Pericardium fibroblast (primary cell): ENCODE data around the genes ABL1, FIBCD1, PLPP7 and POMT1.

GRCh38 chr9:130834332-130835667, at the start of gene ABL1:
Gene ABL1, plus strand, starts transcription at chr9:130835254.
- RAMPAGE, long total RNA: no peak

DNA sequence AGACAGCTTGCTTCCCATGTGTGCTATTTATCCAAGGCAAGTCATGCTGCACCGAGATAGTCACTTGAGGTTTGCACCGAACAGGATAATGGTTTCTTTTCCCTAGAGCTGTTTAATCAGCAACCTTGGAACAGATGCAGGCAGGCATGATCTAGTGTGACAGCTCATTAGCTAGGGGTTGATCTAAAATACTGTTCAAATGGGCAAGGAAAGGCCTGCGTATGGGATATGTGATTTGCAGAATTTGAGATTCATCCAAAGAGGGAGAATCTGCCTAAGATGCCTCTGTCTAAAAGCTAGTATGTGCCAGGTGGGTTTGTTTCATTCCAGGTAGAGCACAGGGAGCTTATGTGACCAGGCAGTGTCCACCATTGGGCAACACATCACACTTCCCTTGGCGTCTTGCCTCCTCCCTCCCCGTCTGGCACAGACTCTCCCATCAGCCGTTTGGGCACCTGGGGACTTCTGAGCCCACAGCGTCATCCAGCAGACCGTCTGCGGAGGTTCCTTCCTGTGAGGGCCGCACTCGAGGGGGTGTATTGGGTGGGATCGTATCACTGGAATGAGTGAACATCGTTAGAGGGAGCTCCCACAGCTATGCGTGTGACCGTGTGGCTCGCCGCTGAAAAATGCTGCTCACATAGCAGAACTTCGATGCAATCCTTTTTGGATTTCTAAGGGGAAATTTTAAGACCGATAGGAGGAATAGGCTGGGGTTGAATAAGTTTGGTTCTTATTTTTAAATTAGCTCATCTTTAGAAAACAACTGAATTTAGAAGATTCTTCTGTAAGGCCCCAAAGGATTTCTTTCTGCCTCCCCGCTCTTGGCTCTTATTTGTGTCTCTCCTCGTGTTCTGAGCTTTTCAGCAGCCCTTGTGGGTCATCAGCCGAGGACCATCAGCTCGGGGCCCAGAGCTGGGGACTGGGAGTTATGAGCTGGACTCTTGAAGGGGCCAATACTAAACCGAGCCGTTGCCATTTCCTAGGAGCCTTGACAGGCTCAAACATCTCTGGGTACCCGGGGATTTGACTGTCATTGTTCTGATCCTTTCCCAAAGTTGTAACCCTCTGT, 23.3 kb downstream of the ABL1 start:
- RAMPAGE, long total RNA: no peak

GRCh38 chr9:130898916-130899413, 2.4 kb upstream of the QRFP start:
- RAMPAGE, long total RNA: no peak

DNA sequence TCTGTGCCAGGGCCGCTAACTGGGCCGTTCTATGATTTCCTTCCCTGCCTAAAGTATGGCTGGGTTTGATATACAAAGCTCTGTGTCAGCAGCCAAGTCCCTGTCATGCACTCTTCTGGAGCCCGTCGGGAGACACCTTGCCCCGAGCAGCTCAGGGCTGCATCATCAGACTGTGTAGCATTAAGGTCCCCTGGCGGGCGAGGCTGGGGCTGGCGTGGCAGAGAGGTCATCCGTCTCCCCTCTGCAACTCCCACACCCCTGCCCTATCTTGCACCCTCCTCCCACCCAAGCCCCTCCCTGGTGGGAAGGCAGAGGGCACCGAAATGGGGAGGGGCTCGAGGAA, 6.3 kb downstream of the FIBCD1 start:
- RAMPAGE, long total RNA: no peak

- RAMPAGE, long total RNA: no peak
These were observed at the start of gene FIBCD1 for GRCh38 chr9:130938321-130939523. Gene FIBCD1, minus strand, starts transcription at chr9:130939247.

DNA sequence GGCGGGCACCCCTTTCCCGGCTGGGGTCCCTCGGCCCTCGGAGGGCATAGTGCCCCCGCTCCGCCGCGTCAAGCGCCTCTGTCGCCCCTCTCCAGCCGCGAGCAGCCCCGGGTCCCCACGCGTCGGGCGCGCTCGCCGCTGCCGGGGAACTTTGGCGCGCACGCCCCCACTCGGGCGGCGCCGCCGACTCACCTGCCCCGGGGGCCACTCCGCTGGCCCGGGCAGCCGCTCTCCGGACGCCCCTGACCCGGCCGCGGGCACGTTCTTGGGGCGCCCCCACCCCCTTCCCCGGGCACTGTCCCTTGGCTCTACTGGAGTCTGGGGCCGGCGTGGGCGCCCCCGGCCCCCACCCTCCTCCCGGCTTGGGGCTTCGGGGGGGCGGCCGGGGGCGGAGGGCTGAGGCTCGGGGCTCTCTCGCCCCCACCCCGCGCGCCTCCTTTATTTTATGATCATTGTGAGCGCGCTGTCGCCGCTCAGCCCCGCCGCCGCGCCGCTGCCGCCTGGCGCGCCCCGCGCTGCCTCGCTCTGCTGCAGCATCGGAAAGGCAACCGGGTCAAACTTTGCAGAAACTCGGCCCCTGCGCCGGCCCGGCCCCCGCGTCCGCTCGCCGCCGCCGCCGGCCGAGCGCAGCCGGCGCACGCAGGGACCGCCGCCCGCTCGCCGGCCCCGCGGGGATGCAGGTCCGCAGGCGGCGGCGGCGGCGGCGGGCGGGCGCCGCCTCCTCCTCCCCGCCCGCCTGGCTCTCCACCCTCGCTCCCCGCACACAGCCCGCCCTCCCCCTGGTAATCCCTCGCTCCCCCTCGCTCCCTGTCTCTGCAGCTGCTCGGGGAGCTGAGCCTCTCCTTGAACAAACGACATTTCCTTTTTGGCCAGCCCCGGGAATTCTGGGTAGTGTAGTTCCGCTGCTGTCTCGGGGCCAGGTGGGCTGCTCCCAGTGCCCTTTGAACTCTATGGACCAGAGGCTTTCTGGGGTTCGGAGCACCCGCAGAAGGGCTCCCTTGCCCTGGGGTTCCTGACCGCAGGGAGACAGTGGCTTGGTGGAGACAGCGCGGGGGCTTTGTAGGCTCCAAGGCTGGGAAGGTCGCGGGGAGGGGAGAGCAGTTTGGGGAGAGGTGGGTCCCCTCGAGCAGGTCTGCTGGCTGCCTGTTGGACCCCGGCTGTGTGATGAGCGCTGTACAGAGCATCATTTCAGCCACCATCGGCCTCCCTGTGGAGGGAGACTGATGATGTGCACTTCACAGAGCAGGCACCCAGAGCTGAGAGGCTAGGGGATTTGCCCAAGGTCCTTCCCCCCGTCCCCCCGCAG, 1.5 kb upstream of the FAM78A start:
- RAMPAGE, long total RNA: no peak

- RAMPAGE, long total RNA: start-site peak on the plus strand at chr9:131289698-131289747, 44 and 16 reads in 2 replicates
These were observed at the start of gene PLPP7 for GRCh38 chr9:131288799-131290029. Gene PLPP7, plus strand, starts transcription at chr9:131289723.

DNA sequence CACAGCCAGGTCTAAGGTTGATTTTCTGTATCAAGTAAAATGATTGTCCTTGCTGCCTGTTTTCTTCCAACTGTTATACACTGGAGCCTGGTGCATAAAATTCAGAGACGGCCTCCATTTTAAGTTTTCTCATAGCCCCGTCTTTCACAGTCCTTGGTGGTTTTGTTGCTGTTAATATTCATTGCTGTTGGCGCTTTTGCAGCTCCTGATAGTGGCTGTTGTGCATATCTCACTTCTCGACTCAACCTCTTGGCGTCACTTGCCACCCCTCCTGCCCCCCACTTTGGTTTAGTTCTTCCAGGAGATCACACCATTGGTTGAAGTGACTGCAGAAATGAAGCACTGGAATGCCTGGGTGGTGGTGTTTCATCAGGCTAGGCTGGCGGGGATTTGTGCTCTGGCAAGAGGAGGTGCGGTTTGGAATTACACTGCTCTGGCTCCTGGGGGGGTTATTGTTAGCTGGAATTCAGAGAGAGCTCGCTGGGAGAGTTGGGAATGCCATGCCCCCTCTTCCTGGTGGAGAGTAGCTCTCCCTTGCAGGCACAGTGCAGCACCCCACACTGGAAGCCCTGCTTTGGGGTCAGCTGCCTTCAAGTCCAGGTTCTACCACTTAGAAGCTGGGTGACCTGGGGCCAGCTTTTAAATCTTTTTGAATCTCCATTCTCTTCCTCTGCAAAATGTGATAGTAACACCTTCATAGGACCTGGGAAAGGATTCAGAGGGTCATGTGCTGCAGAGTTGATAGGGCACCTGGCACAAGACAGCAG, 11.6 kb downstream of the PRRC2B start:
- RAMPAGE, long total RNA: no peak

DNA sequence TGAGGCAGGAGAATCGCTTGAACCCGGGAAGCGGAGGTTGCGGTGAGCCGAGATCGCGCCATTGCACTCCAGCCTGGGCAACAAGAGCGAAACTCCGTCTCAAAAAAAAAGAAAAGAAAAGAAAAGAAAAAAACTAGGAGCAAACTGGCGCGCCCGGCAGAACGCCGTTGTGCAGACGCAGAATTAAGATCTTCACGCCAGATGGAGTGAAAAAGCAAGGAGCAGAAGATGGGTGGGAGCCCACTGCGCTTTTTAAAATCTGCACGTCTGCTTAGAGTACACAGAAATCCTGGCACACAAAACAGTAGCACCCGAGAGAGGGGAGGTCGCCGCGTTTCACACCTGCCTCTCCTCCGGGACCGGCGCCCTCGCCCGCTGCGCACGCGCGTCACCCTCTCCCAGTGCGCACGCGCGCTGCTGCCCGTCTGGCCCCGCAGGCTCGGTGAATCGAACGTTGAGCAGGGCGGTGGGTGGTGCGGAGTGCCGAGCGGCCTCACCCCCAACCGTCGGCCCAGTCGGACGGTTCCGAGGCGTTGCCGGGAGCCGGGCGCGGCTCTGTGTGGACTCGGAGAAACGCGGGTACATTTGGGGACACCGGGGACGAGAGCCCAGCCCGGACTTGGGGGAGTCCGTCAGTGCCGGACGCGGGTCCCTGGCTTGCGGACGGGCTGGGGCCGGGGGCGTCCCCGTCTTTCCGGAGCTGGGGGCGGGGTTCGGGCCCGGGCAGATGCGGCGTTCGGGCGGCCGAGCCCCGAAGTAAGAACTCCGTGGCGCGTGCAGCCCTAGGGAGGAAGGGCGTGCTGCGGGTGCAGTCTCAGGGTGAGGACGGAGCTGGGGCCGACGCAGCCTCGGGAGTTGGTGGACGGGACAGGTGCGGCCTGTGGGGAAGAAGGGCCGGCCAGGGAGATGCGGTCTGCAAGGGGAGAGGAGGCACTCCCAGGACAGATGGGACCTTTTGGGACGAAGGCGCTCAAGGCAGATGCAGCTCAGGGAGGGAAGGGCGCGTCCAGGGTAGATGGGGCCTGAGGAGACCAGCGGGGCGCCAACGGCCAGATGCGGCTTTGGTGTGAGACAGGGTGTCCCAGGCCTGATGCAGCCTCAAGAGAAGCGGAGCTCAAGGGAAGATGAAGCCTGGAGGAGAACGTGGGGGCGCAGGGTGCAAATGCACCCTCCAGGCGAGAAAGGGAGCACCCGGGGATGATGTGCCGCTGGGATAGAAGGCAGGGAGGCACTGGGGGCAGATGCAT, at the start of gene POMT1:
Gene POMT1 (plus strand): TSS at position 424 of the 1,247 bp plus-strand sequence.
- RAMPAGE, long total RNA: start-site peak on the plus strand centred at position 497 of the sequence, 49 bp wide, 75 and 20 reads in 2 replicates

DNA sequence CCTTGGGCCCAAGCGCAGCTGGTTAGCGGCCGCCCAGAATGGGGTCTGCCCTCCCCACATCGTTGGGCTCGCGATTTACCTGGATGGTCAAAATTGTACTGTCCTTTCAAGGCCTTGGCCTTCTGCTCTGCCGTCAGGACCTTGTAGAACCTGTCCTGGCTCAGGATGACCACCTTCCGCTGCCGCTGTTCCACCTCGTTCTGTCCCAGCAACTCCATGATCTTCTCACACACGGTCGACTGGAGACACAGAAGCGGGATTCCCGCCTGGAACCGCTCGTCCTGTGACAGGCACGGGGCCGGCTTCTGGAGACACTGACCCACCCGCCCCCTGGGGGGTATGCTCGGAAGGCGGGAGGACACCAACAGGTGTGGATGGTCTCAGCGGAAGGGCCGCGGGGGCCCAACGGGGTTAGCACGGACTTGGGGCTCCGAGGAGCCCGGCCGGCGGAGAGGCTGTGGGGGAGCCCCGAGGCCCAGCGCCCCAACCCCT, 610 bp downstream of the UCK1 start:
- RAMPAGE, long total RNA: no peak

GRCh38 chr9:131554775-131555226, 9.5 kb downstream of the PRRT1B start:
- RAMPAGE, long total RNA: no peak

DNA sequence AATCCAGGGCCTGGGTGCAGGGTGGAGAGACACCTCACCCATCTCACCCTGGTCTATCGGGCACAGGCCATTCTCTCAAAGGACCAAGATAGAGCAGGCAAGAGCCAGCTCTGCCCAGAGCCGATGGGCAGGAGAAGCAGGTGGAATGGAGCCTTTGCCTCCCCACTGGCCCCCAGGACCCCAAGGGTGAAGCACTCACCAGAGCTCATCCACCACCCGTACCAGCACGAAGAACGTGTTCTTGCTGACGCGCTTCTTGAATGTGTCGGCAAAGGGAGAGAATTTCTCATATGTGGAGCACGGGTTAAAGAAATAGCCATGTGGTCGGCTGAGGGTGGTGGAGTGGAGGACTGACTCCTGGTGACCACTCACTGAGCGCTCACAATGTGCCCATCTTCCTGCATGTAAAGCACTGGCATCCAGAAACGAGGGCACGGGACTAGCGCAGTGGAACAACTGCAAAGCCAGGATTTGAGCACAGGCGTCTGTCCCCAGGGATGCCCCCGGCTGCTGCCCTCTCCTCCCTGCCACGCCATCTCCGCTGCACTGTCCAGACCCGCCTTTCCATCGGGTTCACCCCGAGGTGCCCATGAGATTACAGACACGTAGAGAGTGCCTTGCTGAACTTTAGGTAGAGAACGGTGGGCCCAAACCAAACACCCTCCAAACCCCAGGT, 44.5 kb downstream of the PRRT1B start:
- RAMPAGE, long total RNA: no peak

GRCh38 chr9:131628487-131629568, 83.5 kb downstream of the PRRT1B start:
- RAMPAGE, long total RNA: no peak

DNA sequence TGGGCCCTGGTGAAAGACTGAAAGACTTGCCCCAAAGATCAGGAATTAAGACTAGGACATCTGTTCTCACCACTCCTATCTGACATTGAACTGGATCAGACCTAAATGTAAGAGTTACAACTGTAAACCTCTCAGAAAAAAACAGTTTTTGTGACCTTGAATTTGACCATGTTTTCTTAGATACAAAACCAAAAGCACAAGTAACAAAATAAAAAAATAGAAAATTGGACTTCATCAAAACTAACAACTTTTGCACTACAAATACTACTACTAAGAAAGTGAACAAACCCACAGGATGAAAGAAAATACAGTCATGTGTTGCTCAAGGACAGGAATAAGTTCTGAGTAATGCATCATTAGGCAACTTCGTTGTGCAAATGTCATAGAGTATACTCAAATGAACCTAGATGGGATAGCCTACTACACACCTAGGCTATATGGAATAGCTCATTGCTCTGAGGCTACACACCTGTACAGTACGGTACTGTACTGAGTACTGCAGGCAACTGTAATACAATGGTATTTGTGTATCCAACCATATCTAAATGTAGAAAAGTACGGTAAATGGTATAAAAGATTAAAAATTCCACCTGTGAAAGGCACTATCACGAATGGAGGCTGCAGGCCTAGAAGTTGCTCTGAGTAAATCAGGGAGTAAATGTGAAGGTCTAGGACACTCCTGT, 88.3 kb downstream of the RAPGEF1 start:
- RAMPAGE, long total RNA: no peak

- RAMPAGE, long total RNA: no peak
These were observed 78.0 kb downstream of the RAPGEF1 start for GRCh38 chr9:131661898-131662322.

DNA sequence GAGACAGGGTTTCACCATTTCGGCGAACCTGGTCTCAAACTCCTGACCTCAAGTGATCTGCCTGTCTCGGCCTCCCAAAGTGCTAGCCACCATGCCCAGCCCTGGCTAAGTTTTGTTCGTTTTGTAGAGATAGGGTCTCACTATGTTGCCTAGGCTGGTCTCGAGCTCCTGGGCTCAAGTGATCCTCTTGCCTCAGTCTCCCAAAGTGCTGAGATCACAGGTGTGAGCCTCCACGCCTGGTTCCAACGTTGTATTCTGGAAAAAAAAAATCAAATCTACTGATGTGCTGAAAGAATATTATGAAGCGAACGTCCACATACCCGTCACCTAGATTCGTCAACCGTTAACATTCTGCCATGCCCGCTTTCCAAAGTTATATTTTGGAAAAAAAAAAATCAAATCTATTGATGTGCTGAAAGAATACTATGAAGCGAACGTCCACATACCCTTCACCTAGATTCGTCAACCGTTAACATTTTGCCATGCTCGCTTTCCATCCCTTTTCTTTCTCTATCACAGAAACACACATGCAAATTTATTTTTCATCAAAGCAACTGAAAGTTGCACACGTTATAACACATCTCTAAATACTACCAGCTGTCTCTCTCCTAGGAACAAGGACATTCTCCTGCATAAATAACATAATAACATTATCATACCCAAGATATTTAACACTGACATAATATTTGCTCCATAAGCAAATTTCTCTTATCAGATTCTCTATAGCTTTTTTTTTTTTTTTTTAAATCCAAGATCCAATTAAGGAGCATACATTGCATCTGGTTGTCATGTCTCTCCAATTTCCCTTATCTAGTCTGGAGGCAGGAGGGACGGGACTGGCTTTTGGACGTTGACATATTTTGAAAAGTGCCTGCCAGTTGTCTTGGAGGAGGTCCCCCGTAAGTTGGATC, 76.9 kb downstream of the RAPGEF1 start:
- RAMPAGE, long total RNA: no peak

- RAMPAGE, long total RNA: no peak
These were observed 72.4 kb downstream of the RAPGEF1 start for GRCh38 chr9:131667344-131668029.

DNA sequence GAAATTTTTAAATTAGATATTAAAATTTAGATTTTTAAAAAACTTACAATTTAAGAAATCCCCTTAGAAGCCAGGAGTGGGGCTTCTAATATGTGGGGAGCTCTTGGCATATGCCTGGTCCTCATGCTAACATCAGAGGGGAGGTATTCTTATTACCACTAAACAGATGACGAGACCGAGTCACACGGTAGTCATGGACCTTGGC, 71.6 kb downstream of the RAPGEF1 start:
- RAMPAGE, long total RNA: no peak

GRCh38 chr9:131672257-131673015, 67.4 kb downstream of the RAPGEF1 start:
- RAMPAGE, long total RNA: no peak

DNA sequence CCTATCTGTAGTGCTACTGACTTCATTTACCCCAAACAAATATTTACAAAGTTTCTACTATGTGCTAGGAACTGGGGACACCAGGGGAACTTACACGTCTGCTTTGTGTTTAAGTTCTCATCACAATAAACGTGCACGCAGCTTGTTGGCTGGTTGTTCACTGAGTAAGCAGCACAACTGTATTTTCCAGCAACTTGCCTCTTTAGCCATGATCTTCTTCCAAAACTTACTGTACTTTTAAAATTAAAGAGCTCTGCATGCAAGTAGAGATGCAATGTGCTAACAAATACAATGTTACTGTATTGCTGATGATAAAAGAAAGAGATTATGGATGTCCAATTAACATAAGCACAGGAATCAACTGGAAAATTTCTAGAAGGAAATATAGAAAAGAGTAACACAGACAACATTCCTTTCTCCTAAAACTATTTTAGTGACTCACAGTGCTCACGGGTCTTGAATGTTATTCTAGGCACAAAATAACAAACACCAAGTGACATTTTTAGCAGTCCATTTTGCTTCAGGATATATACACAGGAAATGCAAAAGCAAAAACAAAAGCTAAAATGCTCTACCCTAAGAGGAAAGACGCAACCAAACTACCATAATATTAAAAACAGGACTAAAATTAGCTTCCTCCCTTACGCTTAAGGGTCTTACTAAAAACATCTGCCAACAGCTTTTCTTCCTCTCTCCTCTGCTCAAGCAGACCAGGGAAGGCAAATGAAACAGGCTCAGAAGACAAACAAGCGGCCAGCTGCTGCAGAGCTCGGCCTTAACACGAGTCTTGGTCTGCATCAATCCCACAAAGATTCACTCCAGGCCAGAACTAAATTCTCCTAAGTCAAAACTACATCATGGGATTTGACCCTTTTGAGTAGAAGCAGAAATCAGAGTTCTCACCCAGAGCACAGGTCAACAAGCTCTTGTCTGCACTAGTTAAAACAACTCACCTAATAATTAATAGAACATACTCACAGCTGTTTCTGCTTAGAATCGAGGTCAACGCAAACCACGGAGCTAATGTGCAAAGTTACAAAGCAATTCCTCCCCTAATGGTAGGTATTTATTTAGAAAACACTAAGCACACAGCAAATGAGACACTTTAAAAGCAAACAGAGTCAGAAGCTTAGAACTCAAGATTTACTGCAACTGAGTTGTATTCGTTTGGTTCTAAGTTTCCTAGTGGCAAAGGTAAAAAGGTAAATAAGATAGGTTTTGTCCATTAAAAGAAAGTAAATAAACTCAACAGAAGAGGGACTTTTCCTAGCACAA, 62.4 kb downstream of the RAPGEF1 start:
- RAMPAGE, long total RNA: no peak